Left cardiac atrium (tissue), 1 donor: Measurements from ENCODE around the genes GALNT16 and SRSF5.

DNA sequence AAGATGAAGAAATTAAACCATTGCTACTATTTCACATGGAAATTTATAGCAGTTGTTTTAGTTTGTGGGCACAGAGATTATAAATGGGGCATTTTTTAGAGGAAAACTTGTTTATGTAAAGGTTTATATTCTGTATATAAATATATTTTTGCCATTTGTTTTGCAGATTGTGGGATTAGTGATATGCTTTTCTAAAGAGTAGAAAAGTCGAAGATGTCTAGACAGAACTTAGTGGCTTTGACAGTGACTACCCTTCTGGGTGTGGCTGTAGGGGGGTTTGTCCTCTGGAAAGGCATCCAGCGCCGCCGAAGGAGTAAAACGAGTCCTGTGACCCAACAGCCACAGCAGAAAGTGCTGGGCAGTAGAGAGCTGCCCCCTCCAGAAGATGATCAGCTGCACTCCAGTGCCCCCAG lies 18.0 kb downstream of the EXD2 start:
- PRO-cap = no peak

DNA sequence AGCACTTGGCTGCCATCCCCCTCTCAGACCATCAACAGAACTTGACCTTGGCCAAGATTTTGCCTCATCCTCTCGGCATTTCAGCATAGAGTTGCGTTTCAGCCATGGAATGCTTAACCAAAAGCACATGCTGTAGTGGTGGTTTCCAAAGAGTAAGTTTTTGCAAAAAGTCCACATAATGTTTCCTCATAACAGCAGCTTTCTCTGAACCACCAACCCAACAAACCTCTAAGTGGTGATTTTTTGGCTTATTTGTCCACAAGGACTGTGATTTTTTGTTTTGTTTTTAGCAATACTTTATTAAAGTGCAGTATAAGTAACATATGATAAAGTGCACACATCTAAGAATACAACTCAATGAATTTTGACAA lies 12.1 kb upstream of the GALNT16 start:
- PRO-cap = no peak

GRCh38 chr14:69259322-69260417 lies at the start of gene GALNT16:
GALNT16 (plus strand) TSS chr14:69260158.
- PRO-cap = bidirectional peak, plus-strand start at chr14:69259991, minus-strand start at chr14:69259959

GRCh38 chr14:69379922-69380807 lies 17.9 kb downstream of the ERH start:
- PRO-cap = no peak

GRCh38 chr14:69384740-69385687 lies 13.1 kb downstream of the ERH start:
- PRO-cap = no peak

GRCh38 chr14:69459052-69459928 lies 25.2 kb upstream of the PLEKHD1 start:
- PRO-cap = no peak

DNA sequence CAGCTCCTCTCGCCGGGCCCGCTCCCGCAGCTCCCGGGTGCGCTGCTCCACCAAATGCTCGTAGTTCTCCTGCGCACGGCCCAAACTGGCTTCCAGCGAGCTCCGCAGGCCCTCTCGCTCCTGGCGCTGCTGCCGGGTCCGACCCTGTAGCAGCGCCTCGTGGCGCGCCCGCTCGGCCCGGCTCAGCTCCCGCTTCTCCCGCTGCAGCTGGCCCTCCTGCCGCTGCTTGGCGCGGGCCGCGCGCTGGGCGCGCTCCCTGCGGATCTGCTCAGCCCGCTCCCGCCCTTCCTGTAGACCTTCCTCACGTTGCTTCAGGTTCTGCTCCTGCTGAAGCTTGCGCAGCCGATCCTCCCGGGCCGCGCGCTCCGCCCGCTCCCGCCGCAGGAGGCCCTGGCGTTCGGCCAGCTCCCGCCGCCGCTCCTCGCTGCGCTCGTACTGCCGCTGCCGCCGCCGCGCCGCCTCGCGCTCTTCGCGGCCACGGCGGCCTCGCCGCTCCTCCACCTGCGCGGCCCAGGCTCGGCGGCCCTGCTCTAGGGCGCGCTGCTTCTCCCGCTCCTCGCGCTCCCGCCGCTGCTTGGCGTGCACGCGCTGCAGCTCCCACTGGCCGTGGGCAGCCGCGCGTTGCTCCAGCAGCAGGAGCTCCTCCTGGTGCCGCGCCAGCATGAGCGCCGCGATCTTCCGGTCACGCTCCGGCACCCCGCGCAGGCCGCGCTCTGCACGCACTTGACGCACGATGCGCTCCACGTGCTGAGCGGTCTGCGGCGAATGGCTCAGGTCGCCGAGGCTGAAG lies 2.5 kb downstream of the CCDC177 start:
- PRO-cap = no peak

- PRO-cap = no peak
Observed at GRCh38 chr14:69606156-69606715, 5.2 kb upstream of the SUSD6 start.

DNA sequence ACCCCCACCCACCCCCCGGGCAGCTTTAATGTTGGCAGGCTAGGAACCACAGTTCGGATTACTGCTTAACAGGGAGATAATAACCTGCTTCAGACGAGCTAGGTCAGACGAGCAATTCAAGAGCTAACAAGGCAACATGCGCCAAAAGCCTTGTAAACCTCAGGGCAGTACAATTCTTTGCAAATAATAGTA lies 426 bp upstream of the SUSD6 start:
- PRO-cap = no peak

- PRO-cap = no peak
Observed at GRCh38 chr14:69619926-69620518, 8.6 kb downstream of the SUSD6 start.

DNA sequence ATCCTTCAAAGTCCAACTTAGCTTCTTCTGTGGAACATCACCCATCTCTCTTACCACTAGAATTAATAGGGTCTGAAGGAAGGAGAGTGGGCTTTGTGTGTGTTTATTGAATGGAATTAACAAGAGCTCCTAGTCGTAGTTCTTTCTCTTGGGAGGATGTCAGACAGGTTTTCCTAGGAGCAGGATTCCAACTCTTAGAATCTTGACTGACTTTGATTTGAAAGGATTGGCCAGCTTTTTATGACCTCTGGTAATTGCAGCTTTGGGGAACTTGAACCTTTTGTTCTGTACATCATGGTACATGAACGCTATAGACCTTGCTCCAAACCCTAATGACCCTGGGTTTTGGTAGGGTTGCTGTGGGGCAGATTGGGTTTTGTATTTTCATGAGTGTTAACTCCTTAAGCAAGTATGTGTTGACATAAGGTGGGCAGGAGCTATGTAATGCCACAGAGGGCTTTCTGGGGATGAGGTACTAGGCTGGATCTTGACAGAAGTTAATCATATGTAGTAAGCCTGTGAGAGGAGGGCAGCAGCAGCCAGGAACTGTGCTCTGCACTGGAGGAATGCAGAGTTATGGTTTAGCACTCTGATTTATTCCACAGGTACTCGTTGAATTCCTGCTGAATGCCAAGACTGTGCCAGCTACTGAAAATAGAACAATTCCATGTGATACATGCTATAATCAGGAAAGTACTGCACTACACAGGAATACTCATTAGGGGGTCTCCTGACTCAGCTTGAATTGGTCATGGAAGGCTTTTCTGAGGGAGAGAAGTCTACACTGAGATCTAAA lies 58.5 kb downstream of the SUSD6 start:
- PRO-cap = no peak

GRCh38 chr14:69670746-69671816 lies 59.7 kb downstream of the SUSD6 start:
- PRO-cap = no peak

GRCh38 chr14:69694816-69695352 lies 72.1 kb upstream of the SRSF5 start:
- PRO-cap = no peak

DNA sequence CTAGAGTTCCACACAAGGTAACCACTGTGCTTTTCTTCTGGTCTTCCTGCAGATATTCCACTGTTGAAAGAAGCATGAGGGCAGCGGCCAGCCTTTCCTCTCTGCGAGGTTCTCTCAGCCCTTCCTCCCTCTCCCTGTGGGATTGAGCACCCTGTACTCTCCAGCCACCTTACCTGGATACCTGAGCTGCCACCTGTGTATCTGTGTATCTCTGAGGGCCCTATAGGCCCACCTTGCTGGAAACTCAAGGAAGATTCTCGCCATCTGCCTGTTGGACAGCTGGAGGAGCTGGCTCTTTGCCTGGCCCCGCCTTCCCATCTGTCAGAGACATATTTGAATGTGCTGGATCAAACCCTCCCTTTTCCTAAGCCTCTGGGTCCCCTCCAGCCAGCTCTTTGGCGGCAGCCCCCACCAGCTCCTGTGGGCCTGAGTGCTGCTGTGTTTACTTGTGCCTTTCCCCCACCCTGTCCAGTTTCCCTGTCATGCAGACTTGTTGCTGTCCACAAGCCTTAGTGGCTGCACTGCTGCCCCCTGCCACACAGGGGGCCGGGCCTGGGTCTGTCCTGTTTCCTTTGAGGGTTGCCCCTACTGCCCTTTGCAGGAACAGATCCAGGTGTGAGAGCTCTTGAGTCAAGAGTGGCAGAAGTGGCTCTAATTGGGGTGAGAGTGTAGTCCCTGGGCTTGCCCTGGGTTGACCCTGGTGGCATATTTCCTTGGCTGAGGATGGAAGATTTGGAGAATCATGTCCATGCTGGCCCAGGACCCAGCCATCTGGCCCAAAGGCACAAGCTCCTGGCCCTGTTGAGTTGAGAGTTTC lies 55.8 kb upstream of the SRSF5 start:
- PRO-cap = no peak

DNA sequence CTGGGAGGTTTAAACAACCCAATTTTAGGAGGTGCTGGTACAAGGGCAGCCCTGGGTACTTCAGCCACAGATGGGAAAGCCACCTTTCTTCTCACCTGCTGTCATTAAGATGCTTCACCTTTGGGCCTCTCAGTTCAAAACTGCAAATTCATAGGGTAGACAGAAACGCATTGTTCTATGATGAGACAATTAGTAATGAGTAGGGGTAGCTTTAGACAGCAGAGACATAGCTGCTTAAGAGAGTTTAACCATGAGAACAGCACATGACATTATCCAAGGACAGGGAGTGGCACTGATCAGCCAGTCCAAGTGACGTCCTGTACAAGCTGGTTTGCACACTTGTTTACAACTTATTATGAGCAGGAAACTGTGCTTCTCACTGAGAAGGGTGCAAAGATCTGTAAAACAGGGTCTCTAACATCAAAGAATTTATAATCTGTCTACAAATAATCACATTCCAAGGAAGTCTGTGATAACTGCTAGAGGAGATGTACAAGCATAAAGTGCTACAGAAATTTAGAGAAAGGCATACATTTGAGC lies 11.2 kb upstream of the SRSF5 start:
- PRO-cap = no peak

DNA sequence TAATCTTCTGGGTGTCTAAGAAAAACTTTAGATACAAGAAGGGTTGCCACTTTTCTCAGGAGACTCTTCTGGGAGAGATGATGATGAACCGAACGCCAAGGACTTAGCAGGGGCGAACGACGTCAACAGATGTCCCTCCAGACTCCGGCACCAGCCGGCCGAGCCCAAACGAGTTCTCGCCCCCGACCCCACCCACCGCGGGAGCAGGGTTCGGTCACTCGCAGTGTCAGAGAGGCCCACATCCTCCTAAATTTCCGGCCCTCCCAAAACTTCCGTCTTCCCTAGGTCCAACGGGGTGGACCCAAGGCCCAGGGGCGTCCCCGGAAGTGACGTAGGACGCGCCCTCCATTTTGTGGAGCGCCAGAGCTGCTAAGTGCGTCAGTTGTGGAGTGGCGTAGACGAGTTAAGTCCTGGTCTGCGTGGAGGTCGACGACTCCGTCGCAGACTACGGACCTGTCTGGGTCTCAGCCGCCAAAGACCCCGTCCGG lies at the start of gene SRSF5:
TSS of gene SRSF5 (plus strand) at position 378 of the 488 bp plus-strand sequence.
- PRO-cap = bidirectional peak, plus-strand start at position 378 of the sequence, minus-strand start at position 248 of the sequence

DNA sequence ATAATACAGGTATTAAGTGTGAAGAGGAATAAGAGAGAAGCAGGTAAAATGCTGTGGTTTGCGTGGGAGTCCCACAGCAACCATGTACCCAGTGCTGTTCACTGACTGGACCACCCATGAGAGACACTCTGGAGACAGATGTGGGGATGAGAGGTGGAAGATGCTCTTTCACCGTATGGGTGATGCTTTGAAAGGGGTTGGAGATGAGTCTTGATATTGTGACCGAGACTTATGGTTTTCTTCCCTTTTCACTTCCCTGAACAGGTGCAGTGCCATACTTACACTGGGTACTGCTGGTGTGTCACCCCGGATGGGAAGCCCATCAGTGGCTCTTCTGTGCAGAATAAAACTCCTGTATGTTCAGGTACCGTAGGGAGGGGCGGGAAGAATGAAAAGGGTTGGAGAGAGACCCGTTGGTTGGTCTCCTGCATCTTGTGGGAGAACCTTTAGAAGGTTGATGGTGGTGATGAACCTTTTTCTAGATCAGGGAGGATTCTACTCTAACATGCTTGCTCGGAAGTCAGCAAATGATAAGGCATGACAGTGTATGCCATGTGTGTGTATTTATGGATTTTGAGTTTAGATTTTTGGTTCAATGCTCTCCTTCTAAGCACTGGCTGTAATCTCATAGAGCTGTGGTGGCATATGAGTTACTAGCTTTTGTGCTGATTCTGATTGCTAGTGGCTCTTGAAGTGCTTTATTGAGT lies 96.4 kb downstream of the SMOC1 start:
- PRO-cap = no peak

GRCh38 chr14:70030275-70030821 lies 151.1 kb downstream of the SMOC1 start:
- PRO-cap = no peak

GRCh38 chr14:70822469-70823120 lies 13.3 kb upstream of the MAP3K9 start:
- PRO-cap = unidirectional peak, minus-strand start at chr14:70822831

DNA sequence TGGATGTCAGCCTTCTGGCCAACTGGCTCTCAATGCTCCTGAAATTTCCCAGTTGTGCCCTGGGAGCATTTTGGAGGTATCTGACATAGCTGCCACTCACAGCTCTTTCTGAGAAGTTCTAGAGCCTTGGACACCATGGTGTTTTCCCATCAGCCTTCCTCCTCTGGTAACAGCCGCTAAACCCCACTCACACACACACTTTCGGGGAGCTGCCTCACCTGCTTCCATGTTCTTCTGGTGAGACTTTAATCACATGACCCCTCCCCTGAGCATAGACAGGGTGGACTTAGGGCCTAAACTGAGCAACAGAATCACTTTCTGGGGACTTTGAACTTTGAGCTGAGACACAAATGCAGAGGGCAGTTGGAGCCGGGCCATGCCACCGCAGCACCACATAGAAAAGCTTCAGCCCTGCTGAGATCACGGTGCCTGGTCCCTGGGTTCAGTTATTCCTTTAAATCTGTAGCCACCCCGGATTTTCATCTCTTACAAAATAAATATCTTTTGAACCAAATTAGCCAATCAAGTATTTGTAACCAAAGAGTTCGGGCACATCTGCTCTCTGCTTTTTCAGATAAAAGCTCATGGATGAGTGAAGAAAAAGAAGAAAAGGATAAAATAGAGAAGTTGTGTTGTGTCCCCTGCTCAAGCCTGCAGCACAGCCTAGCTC lies 18.4 kb upstream of the MAP3K9 start:
- PRO-cap = no peak